Left cardiac atrium (tissue), 1 donor: ENCODE data around the genes CDK3, SRP68 and QRICH2.

DNA sequence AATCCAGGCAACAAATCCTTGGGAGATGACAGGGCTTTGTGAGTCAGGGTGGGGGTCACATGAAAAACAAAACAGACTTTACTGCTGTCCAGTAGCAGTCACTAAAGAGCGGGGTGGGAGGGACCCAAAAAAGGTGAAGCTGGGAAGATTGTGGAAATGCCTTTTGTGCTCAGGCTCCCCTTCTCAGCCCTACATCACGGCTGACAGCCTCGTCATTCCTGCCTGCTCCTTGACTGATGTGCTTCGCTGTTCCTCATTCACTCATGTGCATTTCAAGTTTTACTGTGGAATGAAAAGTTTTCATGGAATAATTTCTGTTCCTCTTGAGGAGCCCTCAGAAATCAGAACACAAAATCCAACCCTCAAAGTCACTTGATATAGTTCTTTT lies 6.5 kb downstream of the SAP30BP start:
- PRO-cap: no peak

DNA sequence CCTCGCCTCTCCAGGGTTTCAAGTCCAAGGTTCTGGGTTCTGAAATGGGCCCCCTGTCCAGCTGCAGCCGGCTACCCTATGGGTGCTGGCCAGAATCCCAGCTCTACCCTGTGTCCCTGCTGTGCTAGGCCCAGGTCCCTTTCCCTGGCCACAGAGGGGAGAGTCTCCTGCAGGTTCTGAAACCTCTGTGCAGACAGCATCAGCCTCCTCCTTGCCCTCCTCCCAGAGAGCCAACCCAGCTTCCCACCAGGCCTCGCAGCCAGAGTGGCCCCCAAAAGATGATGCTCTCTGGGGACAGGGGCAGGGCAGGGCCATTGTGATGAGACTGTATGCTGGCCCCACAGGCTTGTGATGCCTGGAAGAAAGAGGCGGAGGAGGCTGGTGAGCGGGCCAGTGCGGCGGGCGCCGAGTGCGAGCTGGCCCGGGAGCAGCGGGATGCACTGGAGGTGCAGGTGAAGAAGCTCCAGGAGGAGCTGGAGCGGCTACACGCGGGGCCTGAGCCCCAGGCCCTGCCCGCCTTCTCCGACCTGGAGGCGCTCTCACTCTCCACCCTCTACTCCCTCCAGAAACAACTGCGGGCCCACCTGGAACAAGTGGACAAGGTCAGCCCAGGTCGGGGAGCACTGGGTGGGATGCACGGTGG lies 21.2 kb downstream of the UNC13D start:
- PRO-cap: no peak

DNA sequence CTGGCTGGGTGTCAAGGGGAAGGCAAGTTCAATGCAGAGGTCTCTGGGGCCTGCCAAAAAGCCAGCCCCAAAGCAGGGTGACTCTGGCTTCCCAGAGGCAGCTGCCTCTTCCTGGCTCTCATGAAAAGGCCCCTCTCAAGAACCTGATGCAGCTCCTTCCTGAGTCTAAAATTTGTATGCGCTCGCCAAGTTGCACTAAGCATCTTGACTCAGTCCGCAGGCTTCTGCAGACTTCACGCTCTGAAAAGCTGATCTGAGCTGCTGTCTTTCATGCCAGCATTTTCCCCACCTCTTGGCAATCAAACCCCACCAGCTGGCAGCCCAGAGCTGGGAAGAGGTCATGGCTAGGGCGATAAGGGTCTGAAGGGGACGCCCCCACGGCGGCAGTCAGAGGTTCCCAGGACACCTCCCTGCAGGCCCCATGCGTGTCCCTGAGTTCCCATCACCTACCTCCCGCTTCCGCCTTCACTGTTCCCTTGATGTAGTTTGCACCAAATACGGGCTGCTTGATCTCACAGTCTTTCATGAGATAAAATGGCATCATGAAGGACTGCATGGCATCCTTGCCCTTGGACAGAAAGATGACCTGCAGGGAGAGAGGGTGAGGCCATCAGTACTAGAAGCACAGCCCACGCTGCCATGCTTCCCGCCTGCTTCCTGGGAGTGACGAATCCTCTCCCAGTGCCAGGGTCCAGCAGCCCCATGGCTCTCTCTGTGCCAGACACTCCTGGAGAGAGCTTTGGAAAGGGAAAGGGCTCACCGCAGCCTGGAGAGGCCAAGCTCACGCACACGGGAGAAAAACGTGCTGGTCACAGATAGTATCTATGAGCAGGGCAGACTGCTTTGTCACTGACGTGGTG lies 5.2 kb upstream of the UNC13D start:
- PRO-cap: no peak

GRCh38 chr17:75897193-75897829 lies 560 bp upstream of the TRIM65 start:
- PRO-cap: no peak

DNA sequence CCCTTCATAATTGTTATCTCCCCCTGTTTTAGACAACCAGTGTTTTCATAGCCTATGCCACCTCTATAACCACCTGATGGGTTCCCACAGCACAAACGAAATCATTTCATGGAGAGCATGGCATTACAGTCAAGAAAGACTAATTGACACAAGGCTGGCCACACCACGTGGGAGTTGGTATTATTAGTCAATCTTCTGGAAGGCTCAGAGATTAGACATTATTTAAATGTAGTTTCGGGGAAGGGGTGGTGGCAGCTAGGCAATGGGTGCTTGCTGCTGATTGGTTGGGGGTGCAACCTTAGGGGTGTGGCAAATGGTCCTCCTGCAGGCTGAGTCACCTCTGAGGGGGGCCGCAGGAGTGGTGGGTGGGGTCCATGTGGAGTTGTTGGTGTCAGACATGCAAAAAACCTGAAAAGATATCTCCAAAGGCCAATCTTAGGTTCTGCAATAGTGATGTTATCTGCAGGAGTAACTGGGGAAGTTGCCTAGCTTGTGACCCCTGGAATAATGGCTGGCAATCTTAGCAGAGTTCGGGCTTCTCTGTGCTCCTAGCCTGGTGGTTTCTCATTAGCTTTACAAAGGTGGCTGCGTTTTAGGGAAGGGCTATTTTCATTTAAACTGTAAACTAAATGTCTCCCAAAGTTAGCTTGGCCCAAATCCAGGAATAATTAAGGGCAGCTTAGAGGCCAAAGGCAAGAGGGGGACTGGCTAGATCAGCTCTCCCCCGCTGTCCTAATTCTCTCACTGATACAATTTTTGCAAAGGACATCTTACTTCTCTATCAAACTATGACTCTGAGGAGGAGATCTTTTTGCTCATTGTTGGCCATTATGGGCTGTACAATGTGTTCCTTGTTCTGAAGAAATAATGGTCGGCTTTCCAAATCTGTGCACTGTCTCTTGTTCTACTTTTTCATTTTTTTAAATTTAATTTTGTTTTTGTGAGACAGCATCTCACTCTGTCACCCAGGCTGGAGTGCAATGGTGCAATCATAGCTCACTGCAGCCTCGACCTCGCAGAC lies 4.7 kb downstream of the TEN1 start:
- PRO-cap: no peak

DNA sequence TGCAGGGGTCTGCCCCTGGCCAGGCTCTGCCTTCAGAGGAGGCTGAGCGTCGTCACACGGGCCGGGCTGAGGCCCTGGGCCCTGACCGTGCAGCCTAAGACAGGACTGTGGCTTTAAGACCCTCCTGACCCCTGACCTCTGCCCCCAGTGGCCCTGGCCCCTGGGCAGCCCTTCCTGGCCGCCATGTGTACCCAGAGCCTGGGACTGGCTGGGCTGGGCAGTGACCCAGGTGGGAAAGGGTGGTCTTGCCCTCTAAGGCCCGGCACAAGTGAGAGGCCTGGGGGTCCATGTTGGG lies at the start of gene CDK3:
TSS of gene CDK3 (plus strand) at position 117 of the 295 bp plus-strand sequence.
- PRO-cap: no peak

DNA sequence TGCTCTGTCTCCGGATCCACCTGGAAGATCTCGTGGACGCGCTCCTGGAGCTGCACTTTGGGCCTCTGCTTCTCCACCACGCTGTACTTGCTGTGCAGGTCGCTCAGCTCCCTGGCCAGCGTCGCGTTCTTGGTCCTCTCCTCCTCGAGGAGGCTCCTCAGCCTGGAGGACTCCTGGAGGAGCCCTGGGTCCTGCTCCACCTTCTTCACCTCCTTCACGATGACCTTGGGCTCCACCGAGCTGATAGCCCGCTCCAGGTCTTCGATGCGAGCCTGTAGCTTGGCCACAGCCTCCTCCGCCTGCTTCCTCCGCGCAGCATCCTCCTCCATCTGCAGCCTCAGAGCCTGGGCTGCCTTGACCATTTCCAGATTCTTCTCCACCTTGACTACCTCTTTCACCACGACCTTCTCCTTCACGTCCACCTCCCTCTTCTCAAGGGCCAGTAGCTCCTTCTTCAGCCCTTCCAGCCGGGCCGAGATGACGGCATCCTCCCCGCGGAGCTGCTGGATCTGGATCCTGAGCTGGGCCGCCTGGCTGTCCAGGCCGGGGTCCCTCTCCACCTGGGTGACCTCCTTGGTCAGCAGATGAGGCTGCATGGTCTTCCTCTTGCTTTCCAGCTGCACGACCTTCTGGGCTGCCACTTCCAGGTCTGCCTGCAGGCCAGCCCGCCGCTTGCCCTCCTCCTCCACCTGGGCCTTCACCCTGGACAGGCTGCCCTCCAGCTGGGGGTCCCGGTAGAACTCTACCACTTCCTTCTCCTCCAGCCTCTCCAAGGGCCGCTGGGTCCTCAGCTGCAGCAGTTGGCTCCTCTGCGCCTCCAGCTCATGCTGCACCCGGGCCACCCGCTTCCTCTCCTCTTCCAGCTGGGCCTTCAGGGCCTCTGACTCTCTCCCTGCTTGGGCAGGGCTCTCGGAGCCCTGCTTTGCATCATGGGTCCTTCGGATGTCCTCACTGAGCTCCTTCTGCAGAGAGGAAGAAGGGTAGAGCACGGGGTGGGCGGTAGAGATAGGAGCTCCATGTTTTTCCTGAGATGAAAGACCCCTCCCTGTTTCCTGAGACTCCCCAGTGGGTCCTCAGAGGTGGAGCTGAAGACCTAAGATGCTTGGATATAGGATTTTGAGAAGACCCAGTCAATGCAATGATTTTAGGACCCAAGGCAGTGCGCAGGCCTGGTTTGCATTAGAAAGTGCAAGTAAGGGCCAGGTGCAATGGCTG lies 9.3 kb downstream of the CDK3 start:
- PRO-cap: no peak

DNA sequence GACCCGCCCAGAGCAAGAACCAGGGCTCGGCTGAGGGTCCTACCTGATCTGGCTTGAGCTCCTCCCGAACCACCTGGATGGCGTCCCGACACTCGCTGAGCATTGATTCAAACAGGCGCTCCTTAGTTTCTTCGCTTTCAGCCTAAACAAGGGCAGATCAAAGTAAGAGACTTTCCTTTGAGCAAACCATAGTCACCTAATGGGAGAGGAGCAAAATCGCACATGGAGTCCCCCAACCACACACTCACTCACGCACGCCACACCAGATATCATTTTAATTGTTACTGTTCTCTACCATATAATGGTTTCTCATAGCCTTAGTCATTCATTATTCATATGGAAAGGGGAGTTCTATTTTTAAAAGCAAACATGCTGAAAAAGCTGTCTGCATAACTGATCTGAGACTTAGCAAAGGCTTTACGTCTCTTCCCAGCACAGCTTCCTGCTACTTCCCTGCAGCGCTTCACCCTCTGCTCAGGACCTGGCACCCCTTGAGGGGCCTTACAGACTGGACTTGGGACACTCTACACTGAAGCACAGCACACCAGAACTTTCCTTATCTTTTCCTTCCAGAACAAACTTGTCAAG lies 21.8 kb downstream of the SRP68 start:
- PRO-cap: no peak

DNA sequence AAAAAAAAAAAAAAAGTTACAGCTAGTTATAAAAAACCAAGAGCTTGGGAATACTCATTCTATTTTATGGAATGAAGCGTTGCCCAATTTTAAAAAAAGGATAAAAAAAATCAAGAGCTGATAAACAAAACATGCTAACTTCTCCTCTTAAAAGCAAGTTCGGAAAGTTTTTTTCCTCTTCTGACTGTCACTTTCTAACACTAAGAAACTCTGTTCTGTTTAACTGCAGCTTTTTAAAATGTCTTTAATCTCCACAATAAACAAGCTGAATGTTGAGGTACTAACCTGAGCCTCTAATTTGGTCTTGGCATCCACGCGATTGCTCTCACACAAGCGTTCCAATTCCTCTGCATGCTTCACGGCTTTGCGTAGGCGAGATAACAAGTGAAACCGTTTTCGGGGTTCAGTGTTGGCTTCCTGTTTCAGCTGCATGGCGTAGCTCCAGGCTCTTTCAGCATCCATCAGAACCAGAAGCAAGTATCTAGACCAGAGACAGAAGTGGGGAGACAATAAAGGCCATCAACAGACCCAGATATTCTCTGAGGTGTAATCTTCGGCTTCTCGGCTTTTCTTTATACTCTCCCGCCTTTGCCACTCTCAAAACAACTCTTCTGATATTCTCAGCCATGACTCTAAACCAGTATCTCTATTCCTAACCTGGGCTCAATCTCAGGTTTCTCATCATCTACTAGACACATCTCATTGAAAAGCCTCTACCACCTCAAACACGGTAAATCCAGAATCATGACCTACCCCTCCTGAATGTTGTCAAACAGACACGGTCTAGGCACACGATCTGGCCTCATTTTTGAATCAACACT lies 8.4 kb downstream of the SRP68 start:
- PRO-cap: no peak

DNA sequence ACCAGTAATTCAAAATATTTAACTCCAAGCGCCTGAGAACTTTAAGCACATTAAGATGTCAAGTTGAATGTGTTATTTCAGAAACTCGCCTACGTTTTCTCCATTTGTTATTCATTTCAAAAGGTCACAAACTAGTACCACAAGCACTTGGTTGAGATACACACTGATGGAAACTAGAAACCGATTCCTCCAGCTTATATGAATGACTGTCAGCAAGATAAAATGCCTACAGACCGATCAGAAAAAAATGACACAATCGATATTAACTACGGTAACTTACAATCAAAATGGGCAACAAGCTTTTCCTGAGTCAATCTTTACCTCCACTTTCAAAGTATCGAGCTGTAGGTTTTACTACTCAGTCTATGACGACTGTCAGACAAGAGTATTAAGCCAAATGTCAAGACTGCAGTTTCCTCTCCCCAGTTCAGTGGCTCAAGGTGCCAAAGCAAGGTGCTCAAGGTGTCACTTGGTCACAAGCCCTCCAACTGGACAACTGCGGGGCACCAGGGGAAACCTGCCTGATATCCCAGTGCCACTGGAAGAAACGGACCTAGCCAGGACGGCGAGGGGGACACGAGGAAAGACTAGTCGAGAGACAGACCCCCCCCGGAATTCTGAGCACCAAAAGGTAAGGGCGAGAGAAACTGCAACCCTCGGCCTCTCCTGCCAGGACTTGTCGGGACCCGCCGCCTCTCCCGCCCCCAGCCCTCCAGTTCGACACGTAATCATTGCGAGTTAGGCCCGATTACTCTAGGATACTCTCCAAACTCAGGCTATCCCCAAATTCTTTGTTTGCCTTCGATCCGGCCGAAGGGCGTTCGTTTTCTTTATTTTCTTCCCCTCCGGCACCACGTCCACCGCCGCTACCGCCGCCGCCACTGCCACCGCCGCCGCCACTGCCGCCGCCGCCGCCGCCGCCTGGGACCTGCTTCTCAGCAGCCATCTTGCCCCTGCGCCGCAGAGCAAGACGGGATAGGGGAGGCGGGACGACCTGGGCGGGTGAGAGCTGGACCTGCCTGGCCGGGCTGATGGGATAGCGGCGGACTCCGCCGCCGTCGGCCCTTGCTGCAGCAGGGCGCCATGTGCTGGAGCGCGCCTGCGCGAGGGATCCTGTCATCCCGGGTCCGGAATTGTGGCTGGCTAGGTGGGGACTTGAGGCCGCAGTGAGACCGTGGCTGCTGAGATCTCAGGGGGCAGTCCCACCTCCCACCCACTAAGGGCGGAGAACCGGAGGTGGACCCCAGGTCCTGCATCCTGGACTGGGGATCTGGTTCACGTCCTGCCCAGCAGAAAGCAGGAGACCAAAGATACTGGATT lies at the start of gene SRP68:
TSS of gene SRP68 (minus strand) at position 972 of the 1,320 bp plus-strand sequence.
- PRO-cap: bidirectional peak, plus-strand start at position 1,119 of the sequence, minus-strand start at position 962 of the sequence

- PRO-cap: no peak
Measured at GRCh38 chr17:76078668-76079066, 315 bp upstream of the ZACN start.

- PRO-cap: no peak
Measured at GRCh38 chr17:76081147-76081891, 2.3 kb downstream of the ZACN start.

- PRO-cap: no peak
Measured at GRCh38 chr17:76139727-76140783, 990 bp downstream of the FOXJ1 start.

GRCh38 chr17:76248447-76248817 lies 8.1 kb upstream of the RNF157 start:
- PRO-cap: no peak

- PRO-cap: no peak
Measured at GRCh38 chr17:76269867-76271112, 5.1 kb downstream of the UBALD2 start.

- PRO-cap: no peak
Measured at GRCh38 chr17:76274936-76275481, 9.9 kb downstream of the UBALD2 start.

GRCh38 chr17:76308200-76308365 lies at the start of gene QRICH2:
QRICH2 (minus strand) TSS chr17:76308276.
- PRO-cap: no peak

DNA sequence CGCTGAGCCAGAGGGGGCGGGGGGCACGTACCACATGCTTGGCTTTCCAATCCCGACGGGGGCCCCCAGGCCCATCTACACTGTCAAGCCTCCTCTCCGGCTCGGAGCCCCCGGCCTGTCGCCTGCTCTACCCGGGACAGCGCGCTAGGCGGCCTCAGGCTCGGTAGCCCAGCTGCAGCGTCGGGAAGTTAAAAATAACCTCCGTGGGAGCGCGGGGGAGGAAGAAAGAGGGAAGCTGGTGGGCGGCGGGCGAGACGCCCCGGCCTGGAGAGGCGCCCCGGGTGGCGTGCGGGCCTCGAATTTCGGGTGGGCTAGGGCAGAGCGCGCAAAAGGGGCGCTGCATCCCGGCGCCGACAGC lies 615 bp upstream of the SPHK1 start:
- PRO-cap: no peak

DNA sequence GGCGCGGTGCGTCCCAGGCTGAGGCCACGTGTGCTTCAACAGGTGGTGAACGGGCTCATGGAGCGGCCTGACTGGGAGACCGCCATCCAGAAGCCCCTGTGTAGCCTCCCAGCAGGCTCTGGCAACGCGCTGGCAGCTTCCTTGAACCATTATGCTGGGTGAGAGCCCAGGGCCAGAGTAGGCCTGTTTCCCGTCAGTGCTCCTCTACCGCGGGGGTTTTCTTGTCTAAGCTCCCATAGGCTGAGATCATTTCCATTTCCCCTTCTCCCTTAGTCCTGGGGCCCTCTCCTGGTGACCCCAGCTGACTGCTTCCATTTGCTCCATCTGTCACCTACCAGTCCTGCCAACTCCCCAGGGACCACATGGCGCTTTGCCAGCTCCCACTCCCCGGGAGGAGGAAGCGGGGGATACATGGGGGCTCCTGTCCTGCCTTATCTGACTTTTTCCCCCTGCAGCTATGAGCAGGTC lies 2.0 kb downstream of the SPHK1 start:
- PRO-cap: no peak

DNA sequence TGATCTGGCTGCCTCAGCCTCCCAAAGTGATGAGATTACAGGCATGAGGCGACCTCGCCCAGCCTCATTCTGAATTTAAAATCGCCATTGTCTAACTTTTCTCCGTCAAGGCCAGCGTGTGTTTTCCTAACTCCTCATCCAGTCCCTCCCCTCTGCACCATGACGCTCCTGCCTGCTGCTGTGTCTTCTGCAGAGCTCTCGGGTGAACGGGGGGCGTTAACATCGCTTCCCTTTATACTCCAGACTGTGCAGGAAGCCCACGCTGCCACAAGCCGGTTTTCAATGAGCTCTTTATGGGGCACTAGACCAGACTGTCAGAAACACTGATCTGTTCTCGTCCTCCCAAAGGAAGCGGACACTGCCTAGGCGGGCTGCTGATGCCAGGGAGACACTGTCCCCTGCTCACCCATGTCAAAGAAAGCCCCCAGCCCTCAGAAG lies 13.2 kb downstream of the AANAT start:
- PRO-cap: no peak